ENCODE measurements around a stretch of chr12.

DNA sequence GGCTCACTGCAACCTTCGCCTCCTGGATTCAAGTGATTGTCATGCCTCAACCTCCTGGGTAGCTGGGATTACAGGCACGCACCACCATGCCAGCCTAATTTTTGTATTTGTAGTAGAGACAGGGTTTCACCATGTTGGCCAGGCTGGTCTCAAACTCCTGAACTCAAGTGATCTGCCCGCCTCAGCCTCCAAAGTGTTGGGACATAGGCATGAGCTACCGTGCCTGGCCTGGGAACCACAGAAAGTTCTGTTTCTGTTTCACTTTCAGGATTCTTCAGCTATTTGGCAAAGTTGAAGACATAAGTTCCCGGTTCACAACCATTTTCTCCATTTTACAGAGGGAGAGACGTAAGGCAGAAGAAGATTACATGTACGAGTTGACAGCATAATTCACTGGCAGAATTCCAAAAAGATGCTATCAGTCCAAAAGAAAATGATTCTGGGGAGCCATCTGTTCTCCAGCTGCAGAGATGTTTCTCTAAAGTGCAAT, 8.2 kb upstream of the RNF34 start:
- PRO-cap, 2 experiments: no peak in any of the 2 experiments

GRCh38 chr12:121404808-121405527, 5.0 kb downstream of the RNF34 start:
- PRO-cap, 2 experiments: no peak in any of the 2 experiments

GRCh38 chr12:121516383-121516831, 64.4 kb downstream of the KDM2B start:
- PRO-cap, 2 experiments: peak in 1 of 2 experiments; most common plus-strand start chr12:121516623 (in 1); most common minus-strand start chr12:121516500 (in 1)

DNA sequence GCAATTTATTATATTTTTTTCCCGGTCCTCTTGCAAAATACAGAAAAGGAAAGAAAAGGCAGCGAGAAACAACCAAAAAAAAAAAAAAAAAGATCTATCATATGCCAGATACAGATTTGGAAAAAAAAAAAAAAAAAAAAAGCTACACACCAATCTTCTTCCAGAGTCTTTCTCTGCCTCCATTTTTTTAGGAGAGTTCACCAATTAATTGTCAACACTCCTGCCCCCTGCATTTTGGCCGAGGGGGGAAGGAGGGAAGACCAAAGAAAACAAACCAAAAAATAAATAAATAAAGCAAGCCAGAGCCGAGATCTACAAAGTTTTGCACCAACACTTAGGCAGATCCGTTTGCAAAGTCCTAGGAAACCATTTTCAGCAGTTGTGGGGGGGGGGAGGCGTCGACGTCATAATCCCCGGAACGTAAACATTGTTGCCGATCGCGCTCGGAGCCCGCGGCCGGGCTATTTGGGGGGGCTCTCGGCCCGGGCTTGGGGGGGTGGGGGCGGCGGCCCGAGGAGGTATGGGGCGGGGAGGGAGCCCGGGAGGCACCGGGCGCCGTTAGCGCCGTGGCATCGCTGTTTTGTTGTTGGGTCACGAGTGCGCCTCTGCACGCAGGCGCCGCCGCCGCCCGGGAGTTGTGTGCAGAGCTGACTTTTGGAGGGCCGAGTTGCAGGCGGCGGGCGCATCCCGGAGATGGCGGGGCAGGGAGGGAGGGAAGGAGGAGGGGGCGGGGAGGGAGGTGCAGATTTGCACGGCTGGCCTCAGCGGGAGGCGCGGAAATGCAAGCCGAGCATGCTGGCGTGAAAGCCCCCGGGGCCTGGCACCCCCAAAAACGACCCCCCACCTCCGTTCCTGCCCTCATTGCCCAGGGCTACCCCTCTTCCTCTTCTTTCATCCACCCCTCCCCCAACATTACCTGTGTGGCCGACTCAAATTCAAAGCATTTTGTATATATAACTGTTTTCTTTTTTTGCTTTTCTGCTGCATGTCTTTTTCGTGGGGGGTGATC, 649 bp downstream of the KDM2B start:
- PRO-cap, 2 experiments: peak in 2 of 2 experiments; most common plus-strand start position 521 of the sequence (in 2); most common minus-strand start position 582 of the sequence (in 2)

- PRO-cap, 2 experiments: no peak in any of the 2 experiments
These were observed 9.4 kb upstream of the KDM2B start for GRCh38 chr12:121590369-121590510.

DNA sequence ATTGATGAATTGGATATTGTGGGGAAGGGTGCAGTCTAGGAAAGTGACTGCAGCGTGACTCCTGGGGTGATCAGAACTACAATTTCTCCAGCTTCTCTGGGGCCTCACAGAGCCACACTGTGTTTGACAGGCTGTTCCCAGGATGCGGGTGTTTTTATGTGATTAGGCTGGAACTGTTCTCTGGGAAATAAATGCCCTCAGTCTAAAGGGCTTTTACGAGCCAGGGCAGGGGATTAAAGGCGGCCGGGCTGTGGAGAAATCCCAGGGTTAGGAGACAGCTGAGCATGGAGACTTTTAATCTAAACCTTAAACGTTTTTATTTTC, 29.3 kb upstream of the KDM2B start:
- PRO-cap, 2 experiments: no peak in any of the 2 experiments

DNA sequence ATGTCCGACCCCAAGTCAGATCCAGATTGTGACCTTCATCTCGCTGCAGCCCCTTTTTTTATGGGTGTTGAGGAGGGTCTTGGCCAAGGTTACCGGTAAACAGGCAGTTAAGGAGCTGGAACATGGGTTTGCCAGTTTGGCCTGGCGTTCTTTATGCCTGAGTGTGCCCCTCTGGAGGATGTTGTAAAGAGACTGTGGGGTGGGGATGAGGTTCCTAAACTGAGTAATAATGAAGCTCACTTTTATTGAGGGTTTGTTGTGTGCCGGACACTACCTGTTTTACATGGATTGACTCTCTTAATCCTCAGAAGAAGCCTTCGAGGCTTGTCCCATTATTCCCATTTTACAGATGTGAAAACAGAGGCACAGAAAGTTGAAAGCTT, 31.3 kb downstream of the MORN3 start:
- PRO-cap, 2 experiments: no peak in any of the 2 experiments

DNA sequence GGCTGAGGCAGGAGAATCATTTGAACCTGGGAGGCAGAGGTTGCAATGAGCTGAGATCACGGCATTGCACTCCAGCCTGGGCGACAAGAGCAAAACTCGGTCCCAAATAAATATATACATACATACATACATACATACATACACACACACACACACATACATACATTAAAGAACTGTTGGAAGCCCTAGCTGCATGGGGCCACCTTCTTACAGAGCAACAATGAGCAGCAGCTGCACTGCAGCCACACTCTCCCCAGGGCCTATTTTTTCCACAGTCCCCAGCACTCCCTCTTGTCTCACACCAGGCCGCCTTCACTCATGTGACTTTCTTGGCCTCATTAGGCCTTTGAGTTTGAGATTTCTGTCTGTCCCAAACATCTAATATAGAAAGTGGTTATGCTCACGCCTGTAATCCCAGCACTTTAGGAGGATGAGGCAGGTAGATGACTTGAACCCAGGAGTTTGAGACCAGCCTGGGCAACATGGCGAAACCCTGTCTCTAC, 22.6 kb downstream of the MORN3 start:
- PRO-cap, 2 experiments: no peak in any of the 2 experiments

GRCh38 chr12:121800803-121801654, 2.8 kb upstream of the SETD1B start:
- PRO-cap, 2 experiments: peak in 2 of 2 experiments; most common plus-strand start chr12:121801078 (in 2); most common minus-strand start chr12:121800976 (in 1)

DNA sequence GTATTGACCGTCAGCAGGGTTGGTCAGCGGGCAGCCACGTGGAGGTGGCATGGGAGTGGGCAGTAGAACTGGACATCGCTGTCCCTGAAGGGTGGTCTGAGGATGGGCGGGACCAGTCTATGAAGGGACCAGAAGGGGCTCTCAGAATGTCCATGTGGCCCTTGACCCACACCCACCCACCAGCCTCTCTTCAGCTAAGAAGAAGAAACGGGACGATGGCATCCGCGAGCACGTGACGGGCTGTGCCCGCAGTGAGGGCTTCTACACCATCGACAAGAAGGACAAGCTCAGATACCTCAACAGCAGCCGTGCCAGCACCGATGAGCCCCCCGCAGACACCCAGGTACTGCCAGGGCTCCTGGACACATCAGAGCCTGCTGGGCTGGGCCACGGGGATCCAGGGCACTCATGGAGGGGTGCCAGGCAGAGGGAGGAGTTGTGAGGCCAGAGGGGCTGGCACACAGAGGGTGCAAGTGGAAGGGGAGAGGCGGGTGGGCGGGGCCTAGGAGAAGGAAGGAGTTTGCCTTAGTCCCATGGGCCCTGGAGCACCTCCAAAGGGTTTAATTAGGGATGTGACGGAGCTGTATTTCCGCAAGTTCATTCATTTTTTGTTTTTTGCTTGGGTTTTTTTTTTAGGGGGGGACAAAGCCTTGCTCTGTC, 21.3 kb downstream of the SETD1B start:
- PRO-cap, 2 experiments: no peak in any of the 2 experiments

- PRO-cap, 2 experiments: no peak in any of the 2 experiments
These were observed 22.6 kb downstream of the SETD1B start for GRCh38 chr12:121826466-121826834.

GRCh38 chr12:121839049-121840426, 19.1 kb downstream of the HPD start:
- PRO-cap, 2 experiments: peak in 1 of 2 experiments; most common plus-strand start chr12:121839759 (in 1); most common minus-strand start chr12:121839520 (in 1)

- PRO-cap, 2 experiments: no peak in any of the 2 experiments
These were observed 5.3 kb downstream of the PSMD9 start for GRCh38 chr12:121893812-121894311.

DNA sequence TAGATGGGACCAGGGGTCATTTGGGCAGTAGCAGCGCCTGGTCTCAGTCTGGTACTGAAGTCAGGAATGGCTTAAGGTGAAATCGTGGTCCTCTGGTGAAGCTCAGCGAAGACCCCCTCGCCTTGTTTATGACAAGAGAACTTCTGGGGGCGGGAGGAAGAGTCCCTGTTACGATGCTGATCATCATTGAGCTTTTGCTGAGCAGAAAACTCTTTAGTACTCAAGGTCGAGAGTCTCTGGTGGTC, 678 bp upstream of the BCL7A start:
- PRO-cap, 2 experiments: no peak in any of the 2 experiments

- PRO-cap, 2 experiments: no peak in any of the 2 experiments
These were observed 6.3 kb upstream of the MLXIP start for GRCh38 chr12:122072057-122072887.

- PRO-cap, 2 experiments: peak in 1 of 2 experiments; most common plus-strand start chr12:122079902 (in 1); most common minus-strand start chr12:122079585 (in 1)
These were observed 1.2 kb downstream of the MLXIP start for GRCh38 chr12:122079529-122080392.

- PRO-cap, 2 experiments: no peak in any of the 2 experiments
These were observed 37.4 kb downstream of the IL31 start for GRCh38 chr12:122136543-122137083.

GRCh38 chr12:122204979-122205746, 1.7 kb downstream of the B3GNT4 start:
- PRO-cap, 2 experiments: no peak in any of the 2 experiments

DNA sequence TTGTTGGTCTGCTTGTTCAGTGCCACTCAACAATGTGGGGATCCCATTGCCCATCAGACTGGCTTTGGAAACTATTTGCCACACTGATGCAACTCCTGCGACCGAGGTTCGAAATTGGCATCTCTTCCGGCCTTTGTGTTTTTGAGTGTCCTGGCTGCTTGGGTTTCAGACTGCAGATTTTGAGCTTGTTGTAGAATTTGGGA, 1.5 kb downstream of the HCAR1 start:
- PRO-cap, 2 experiments: no peak in any of the 2 experiments

- PRO-cap, 2 experiments: peak in 2 of 2 experiments; most common plus-strand start chr12:122836325 (in 1); most common minus-strand start chr12:122836125 (in 1)
These were observed 858 bp downstream of the HIP1R start for GRCh38 chr12:122836049-122836581.

Measured in Metastatic Liver Carcinoma in the Lung (tissue), 2 donors.